ENCODE results near the genes KRBOX5 and TP53TG3F.

- PRO-cap = no peak
Observed at GRCh38 chr16:31253510-31254002, 6.2 kb upstream of the ITGAM start.

GRCh38 chr16:31347214-31347584 lies 7.8 kb upstream of the ITGAX start:
- PRO-cap = no peak

GRCh38 chr16:31452306-31453232 lies 6.7 kb upstream of the ARMC5 start:
- PRO-cap = no peak

- PRO-cap = no peak
Observed at GRCh38 chr16:31487432-31488567, 4.9 kb downstream of the SLC5A2 start.

DNA sequence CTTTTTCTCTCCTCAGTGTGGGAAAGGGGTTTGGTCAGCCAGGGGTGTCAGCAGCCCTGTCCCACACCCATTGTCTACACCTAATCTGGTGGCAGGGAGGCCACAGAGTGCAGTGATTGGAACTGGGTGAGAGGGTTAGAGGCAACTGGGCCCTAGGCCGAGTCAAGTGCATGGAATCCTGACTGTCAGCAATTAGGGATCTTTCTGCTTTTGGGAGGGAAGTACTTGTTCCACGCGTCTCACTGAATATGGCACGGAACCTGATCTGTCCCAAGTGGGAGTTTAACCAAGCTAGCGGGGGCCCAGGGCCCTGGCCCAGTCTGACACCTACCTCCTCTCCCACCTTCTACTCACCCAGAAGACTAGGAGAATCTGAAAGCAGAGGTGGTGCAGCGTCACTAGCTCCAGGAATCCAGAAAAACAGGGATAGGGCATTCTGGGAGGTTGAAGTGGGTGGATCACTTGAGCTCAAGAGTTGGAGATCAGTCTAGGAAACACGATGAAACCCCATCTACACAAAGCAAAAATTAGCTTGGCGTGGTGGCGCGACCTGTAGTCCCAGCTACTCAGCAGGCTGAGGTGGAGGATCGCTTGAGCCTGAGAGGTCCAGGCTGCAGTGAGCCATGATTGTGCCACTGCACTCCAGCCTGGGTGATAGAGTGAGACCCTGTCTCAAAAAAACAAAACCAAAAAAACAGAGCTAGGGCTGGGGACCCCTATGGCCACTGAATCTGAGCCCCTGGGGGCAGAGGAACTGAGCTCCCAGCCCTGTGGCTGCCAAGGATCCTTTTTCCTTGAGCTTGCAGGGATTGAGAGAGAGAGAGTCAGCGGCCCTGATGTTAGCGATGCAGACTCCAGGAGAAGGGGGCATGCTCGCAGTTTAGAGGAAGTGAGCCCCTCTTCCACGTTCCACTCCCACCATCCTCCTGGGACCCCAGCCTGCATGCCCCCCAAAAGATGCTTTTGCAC lies 2.8 kb upstream of the KRBOX5 start:
- PRO-cap = no peak

- PRO-cap = unidirectional peak, plus-strand start at chr16:31713306; bidirectional peak, plus-strand start at chr16:31713574, minus-strand start at chr16:31713578
Observed at GRCh38 chr16:31712924-31714062, at the start of gene KRBOX5. TSS of gene KRBOX5 (plus strand) at chr16:31713244.

GRCh38 chr16:31869990-31870367 lies 3.6 kb upstream of the ZNF267 start:
- PRO-cap = no peak

DNA sequence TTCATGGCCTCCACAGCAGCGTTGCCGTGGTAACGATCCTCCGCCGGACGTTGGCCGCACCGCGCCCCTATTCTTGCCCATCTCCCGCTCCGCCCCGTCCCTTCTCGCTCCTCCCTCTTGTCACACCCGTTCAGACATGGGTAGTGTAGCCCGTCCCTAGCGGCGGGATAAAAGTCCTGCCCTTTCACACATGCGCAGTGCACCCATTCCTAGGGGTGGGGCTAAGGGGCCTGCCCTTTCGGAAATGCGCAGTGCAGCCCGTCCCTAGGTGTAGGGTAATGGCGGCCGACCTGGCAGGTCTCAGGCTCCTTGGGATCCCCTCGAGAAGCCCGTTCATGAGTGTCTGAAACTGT lies 849 bp downstream of the TP53TG3D start:
- PRO-cap = no peak

GRCh38 chr16:33459415-33459818 lies at the start of gene TP53TG3F:
TSS of gene TP53TG3F (plus strand) at chr16:33459612.
- PRO-cap = no peak

GRCh38 chr16:35207423-35207715 lies 1748.0 kb downstream of the TP53TG3F start:
- PRO-cap = no peak

DNA sequence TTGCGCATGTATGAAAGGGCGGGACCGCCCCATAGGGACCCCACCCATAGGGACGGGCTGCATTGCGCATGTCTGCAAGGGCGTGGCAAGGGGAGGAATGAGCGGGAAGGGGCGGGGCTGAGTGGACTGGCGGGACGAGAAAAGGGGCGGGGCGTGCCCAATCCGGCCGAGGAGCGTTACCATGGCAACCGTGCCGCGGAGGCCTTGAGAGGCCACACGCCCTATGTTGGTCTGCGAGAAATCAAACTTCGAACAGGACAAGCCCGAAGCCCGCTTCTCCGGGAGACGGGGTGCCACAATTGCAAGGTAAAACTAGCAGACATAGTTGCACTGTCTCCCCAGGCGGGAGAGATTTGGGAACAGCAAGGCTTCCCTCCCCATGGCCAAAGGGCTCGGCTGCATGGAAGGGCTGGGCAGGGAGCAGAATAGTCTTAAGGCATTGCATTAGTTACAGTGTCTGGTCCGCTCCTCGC lies 1748.3 kb downstream of the TP53TG3F start:
- PRO-cap = no peak

DNA sequence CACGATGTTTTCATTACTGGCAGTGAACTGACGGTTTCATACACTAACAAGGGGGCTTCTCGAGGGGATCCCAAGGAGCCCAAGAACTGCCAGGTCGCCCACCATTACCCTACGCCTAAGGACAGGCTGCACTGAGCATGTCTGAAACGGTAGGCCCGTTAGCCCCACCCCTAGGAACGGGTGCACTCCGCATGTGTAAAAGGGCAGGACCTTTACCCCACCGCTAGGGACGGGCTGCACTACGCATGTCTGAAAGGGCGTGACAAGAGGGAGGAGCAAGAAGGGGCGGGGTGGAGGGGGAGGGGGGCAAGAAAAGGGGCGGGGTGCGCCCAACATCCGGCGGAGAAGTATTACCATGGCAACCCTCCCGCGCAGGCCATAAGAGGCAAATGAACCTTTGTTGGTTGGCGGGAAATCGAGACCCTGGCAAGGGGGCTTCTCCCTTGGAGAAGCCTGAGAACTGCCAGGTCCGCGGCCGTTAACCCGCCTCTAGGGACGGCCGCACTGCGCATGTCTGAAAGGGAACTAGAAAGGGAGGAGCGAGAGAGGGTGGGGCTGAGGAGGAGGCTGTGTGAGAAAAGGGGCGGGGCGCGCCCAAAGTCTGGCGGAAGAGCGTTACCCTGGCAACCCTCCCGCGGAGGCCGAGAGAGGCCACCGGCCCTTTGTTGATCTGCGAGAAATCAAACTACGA lies 2046.7 kb downstream of the TP53TG3F start:
- PRO-cap = no peak

GRCh38 chr16:46580494-46581000 lies 40.6 kb downstream of the SHCBP1 start:
- PRO-cap = no peak

- PRO-cap = no peak
Observed at GRCh38 chr16:46884985-46885687, 974 bp downstream of the GPT2 start.

DNA sequence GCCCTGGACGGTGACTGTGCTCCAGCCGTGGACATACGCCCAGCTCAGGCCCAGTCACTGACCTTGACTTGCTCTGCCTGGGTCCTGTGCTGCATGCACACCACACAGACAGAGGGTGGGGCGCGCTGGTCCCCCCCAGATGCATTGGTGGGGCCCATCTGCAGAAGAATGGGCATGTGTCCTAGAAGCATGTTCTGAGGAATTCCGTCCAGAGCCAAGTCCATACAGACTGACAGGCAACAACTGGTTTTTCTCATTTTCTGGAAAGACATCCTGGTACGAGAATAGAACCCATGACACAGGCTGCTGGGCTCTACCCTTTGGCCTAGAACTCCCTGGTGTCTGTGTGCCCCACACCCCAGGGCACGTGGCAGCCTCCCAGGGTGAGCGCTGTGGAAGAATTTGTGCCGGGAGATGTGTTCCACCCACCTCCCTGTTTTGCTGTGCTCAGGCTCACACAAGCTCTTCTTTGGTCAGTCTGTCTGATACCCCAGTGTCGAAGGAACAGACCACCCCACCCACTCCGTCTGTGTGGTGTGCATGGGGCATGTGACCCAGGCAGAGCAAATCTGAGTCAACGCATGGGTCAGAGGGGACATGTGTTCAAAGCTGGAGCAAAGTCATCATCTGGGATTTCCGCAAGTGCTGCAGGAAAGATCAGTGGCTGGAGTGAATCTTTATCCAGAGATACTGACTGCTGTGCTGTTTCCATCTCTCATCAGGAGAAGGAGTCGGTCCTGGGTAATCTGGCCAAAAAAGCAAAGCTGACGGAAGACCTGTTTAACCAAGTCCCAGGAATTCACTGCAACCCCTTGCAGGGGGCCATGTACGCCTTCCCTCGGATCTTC lies 39.7 kb downstream of the GPT2 start:
- PRO-cap = no peak

DNA sequence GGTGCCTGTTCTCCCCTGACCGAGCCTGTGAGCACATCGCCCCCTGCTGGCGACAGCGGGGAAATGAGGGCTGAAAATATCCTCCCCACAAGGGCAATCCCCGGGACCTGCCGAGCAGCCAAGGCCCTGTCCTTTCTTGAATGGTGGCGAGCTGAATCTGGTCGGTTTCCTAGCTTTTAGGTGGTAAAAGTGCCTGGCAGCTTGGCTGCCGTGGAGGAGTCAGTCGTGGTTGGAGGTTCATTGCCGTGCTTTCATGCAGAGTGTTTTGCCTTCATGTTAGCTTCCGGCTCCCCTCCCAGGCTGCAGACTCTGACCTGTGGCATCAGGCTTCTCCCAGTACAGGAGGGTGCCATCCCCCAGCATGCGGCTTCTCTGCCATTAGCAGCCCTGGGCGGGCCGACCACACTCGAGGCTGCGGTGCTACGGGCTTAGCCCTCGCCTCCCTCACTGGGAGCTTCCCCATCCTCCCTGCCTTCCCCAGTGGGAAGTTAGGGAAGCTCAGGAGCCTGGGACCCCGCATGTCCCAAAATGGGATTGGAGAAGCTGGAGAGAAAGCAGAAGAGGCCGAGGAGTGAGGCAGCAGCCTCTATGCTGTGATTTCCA lies 43.5 kb downstream of the DNAJA2 start:
- PRO-cap = no peak

DNA sequence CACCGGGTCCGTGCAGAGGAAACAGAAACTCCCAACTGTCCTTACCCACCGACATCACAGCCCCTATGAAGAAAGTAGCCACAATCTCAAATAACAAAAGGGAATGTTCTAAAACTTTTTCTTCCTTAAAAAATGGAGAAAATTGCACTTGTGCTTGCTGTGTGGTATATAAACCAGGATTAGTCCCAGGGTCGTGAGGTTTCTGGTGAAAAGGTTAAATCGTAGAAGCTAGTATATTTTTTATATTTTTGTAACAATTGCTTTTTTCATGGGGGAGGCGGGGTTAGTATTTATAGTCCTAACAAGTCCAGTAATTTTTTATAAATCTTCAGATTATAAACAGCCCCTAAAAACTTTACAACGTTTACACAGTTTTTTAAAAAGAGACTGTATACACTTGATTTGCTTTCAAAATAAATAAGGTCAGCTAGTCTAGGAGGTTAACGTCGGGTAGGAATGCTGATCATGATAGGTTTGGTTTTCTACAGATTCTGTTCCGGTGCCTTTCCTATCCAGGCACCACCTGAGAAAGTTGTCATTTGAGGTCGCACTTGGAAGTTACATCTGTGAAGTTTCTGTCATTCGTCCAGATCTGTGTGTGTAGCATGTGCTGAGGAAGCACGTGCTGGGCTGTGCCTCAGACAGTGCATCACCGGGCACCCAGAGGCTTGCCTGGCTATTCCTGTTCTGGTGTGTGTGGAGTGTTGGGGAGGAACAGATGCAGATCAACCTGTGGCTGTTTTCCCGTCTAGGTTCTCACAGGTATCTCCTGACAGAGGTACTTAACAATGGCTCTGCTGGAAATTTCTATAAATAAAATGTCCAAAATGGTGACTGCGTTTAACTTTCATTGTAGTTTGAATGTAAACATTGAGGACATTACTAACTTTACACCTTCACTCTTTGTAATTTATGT lies 42.8 kb downstream of the DNAJA2 start:
- PRO-cap = no peak

DNA sequence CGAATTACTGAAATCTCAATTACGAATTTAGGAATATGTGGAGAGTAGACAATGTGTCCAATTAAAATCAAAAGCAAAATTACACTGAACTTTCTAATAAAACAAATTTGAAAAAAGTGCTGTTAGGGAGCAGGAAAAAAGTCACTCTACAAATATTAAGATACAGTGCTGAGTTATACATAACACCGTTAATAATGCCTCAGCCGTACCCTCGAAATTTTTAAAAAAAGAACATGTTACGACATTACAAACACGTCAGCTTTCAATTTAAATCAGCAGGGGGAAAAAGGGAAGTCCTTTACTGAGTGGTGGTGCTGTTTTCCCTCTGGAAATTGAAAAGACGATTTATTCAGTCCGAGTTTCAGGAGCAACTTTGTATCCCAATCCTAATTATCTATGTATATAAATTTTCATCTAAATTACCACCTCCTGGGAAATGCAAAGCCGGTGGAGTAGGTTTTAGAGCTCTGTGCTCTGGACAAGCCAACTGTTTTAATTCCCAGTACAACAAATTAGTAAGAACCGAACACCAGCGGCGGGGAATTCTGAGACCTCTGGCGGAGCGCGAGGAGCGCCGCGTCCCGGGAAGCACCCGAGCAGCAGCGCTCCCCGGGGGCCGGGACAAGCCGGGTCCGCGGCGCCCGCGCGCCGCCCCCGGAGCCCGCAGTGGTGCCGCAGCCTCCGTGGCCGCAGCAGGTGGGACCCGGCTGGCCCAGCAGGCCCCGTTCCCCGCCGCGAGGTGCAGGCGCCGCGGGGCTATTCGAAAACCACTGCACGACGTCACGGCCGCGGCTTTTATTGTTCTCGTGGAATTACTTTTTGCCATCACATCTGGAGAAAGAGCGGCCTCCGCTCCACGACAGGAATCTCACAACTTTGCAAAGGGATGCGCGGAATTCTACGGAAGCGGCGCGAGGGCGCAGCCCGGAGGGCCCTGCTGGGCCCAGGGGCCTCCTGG lies 1.1 kb downstream of the NETO2 start:
- PRO-cap = no peak

GRCh38 chr16:47291185-47292002 lies 147.6 kb upstream of the NETO2 start:
- PRO-cap = no peak

GRCh38 chr16:47688660-47689224 lies 227.6 kb downstream of the PHKB start:
- PRO-cap = no peak

Measured in left ventricle myocardium (tissue), 1 donor.